ENCODE measurements around a stretch of chr7.

DNA sequence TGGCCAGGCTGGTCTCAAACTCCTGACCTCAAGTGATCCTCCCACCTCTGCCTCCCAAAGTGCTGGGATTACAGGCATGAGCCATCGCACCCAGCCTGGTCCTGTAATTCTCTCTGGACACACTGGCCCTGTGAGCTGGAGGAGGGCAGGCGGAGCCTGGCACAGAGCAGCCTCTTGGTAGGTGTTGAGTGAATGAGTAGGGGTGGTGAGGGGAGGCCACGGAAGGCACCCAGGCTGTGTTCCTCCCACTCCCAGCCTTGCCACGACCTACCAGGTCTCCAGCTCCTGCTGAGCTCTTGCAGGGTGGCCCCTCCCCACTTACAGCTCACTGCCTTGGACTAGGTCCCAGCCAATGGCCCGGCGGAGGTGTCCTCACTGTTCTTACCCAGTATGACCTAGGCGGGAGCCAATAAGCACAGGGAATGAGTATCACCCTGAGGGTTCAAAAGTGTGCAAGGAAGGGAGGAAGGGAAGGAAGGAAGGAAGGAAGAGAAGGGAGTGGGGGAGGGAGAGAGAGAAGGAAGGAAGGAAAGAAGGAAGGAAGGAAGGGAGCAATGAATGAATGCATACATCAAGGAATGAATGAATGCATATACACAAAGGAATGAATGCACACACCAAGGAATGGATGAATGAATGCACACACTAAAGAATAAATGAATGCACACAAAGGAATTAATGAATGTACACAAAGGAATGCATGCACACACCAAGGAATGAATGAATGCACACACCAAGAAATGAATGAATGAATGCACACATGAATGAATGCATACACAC is 45.4 kb downstream of the GTF2IRD1 start:
- RRBS: no CpG with 5 or more reads among the region's 7 CpGs

- RRBS: no CpG with 5 or more reads among the region's 6 CpGs
Measured at GRCh38 chr7:74604259-74604810, 53.2 kb upstream of the GTF2I start.

DNA sequence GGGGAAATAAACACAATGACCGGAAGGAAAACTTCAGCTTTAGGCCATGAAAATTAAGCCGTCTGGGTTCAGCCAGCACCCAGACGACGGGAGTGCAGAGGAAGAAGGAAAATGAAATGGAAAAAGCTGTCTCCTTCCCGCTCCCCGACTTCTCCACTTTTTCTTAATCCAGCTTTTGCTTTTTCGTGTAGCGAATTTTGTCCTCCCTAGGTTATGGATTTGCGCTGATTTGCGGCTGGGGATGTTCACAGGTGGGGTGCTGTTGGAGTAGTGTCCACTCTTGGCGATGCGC is 1.2 kb downstream of the GTF2I start:
- RRBS: 5% methylated on average over 1 of the region's 12 CpGs

DNA sequence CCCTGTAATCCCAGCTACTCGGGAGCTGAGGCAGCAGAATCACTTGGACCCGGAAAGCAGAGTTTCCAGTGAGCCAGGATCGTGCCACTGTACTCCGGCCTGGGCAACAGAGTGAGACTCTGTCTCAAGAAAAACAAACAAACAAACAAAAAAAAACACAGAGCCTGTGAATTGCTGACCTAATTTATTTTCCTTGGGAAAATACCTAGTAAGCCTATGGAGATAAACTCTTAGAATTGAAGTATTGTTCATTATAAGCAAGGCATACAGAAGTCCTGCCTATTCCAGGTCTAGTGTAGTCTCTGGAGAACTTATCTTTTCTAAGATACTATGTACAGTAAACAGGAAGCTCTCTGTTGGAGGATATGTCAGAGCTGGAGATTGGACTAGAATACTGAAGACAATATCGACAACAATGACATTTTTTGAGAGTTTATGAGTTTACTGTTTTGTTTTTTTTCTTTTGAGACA is 14.9 kb downstream of the GTF2I start:
- RRBS: 18% methylated on average over 2 of the region's 5 CpGs

GRCh38 chr7:74716632-74717105 is 57.1 kb upstream of the NCF1 start:
- RRBS: no CpG with 5 or more reads among the region's 2 CpGs

DNA sequence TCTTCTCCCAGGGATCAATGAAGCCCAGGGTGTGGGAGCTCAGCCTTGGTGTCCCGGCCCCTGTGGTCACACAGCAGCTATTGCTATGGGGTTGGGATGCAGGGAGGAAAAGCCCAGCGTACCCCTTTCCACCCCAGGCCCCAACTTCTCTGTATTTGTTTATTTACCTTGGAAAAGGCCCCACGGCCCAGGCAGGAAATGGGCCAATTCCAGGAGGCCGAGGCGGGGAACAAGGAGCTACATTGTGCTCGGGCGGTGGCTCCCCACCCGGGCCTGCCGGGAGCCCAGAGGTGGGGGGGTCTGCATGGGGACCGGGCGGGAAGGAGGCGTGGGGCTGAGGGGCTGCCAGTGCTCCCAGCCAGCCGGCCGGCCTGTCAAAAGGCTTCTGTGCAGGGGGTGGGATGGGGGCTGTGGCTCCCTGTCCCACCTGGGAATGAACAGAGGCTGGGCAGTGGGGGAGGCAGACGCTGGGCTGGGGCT is 23.4 kb upstream of the GTF2IRD2 start:
- RRBS: 0% methylated on average over 1 of the region's 15 CpGs

DNA sequence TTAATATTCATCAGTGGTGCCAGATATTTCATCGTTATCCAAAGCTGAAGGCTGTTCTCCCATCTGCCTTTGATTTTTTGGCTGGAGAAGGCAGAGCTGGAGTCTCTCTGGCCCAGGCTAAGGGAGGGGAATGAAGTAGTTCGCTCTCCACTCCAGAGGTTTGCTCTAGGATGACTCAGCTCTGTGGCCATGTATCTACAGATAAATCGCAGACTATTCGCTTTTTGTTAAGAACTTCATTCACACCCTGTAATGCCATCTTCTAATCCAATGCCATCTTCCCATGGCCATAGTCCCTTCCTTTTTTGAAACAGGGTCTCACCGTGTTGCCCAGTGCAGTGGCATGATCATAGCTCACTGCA is 17.1 kb downstream of the RCC1L start:
- RRBS: no CpG with 5 or more reads among the region's 5 CpGs

DNA sequence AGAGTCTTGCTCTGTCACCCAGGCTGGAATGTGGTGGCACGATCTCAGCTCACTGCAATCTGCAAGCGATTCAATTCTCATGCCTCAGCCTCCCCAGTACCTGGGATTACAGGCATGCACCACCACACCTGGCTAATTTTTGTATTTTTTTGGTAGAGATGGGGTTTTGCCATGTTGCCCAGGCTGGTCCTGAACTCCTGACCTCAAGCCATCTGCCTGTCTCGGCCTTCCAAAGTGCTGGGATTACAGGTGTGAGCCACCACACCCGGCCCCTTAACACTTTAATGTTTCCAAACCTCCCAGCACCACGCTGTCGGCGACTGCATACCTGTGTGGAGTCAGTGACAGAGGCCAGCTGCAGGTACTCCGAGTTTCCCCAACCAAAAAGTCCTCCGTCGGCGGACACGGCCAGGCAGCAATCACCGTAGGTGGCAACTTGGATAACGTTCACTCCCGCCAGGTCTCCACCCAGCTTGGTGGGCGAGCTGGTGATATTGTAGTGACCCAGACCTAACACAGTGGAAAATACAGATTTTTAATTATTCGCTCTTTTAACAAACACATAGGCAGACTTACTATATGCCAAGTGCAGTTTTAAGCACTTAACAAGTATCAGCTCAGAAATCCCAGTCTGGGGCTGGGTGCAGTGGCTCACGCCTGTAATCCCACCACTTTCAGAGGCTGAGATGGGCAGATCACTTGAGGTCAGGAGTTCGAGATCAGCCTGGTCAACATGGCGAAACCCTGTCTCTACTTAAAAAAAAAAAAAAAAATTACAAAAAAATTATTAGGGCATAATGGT is 15.1 kb downstream of the RCC1L start:
- RRBS: no CpG with 5 or more reads among the region's 20 CpGs

DNA sequence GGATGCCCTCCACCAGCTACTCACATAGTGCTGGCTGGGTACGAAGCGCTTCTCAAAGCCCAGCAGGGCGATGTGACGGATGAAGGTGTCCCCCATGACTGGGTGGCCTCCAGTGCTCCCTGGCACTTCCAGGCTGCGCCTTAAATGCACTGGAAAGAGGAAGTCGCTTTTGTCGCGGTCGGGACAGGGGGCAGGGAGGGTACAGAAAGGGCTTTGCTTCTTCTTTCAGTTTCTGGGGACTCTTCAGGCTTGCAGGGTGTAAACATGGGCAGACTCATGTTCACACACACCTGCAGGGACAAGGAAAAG is 79.4 kb downstream of the GTF2IRD2B start:
- RRBS: no CpG with 5 or more reads among the region's 9 CpGs

DNA sequence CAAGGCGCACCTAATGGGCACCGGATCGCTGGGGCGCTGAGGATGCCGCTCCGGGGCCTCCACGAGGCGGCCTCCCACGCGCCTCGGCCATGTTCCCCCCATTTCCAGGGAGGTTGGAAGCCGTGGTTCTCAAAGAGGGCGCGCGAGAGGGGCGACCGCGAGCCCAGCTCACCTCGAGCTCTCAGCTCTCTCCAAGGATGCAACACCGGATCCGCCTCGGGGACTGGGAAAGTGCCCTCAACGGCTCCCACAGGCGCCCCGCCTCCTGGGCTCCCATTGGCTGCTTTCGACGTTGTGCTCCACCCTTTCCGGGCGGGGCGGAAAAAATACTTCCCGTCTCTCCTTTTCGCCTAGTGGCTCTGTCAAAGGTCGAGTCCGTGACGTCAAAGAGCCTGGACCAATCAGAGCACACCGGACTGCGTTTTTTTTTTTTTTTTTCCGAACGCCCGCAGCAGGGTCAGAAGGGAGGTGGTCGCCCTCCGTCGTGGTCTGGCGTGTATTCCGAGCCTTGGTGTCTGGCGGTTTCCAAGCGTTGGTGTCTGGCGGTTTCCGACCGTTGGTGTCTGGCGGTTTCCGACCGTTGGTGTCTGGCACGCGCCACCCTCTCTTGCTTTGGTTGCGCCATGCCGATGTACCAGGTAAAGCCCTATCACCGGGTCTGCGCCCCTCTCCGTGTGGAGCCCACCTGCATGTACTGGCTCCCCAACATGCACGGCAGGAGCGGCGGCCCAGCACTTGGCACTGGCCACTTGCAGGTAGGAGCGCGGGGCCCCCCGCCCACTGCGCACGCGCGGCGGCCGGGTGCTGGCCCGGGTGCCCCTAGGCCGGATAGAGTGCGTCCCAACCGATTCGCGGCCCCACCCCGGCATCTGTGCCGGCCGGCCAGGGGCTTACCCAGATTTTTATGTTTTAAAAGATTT is 23.9 kb downstream of the SPDYE15 start:
- RRBS: no CpG with 5 or more reads among the region's 81 CpGs

DNA sequence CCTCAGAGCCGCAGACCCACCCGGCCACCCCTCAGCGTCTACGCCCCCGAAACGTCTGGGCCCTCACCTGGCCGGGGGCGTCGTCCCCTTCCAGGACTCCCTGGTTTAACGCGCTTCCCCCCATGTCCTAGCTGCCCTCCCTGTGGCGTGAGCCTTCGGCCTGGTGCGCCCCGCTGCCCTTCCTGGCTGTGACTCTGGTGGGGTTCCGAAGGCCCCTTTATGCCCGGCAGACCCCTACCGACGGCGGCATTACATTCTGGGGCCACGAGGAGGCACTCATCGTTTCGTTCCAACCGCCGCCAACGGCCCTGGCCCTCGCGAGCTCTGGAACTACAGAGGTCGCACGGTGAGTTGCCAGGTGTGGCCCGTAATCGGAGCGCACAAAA is 278 bp upstream of the TRIM73 start:
- RRBS: no CpG with 5 or more reads among the region's 33 CpGs

- RRBS: no CpG with 5 or more reads among the region's 36 CpGs
Measured at GRCh38 chr7:75418828-75419896, 23.7 kb downstream of the TRIM73 start.

- RRBS: no CpG with 5 or more reads among the region's 2 CpGs
Measured at GRCh38 chr7:75514443-75515071, 22.4 kb downstream of the SPDYE5 start.

DNA sequence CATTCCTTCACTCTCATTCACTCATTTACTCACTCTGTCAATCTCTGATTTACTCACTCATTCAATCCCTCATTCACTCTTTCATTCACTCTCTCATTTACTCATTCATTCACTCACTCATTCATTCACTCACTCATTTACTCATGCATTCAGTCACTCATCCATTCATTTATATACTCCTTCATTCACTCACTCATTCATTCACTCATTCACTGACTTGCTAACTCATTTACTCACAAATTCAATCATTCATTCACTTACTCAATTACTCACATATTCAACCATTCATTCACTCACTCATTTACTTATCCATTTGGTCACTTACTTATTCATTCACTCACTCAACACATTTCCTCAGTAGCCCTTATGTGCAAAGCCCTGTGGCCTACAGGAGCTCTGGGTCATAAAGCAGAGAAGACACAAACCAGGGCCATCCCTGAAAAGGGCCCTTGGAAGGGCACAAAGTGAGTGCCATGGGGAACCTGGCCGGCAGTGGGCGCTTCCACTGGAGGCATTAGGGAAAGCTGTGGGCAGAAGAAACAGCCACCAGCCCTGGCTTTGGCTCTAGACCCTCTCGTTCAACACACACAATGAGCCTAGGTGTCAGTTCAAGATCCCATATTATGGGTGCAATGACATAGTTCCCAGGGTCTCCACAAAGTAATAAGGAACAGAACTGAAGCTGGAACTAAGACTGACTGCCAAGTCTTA is 25.9 kb downstream of the HIP1 start:
- RRBS: no CpG with 5 or more reads among the region's 3 CpGs

DNA sequence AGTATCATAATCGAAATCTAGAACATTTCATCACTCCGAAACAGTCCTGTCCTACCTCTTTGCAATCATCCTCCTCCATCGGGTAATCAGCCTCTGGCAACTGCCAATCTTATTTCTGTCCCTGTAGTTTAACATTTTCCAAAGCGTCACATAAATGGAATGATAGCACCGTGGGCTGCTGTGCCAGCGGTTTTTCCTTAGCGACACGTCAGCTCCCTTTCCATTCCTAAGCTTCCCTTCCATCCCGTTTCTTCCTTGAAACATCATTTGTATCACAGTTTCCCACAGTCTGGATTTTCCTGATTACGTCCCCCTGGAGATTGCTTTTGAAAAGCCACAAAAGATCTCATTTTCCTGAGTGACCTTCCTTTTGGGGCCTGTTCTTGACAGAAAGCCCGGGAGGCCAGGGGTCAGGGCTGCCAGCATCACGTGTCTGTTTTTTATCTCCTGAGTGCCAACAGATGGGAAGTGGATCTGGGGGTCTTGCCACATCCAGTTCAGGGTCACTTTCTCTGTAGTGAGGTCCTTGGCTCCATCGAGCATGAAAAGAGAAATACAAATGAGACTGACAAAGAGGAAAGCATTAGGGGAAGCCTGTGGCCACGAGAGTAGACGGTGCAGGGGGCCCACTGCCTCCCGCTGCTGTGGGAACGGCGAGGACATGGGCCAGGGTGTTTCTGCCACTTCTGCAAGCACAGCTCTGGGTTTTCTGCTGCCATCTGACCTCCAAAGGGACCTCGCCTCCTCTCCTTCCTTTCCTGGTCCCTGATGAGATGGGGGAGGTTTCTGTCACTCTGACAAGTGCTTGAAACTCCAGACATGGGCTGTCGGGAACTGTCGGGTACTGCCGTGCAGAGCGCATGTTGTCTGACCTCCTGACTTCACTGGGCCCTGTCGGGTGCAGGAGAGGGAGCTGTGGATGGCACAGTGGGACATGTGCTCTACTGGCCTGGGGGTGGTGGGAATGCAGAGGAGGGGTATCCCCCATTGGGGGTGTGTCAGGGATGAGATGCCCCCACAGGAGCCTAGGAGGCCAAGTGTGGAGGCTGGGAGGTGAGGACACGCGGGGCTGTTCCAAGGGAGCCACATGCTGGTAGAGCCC is 31.4 kb downstream of the TMEM120A start:
- RRBS: no CpG with 5 or more reads among the region's 26 CpGs

- RRBS: 95% methylated on average over 4 of the region's 21 CpGs
Measured at GRCh38 chr7:75979982-75980591, 14.3 kb downstream of the TMEM120A start.

DNA sequence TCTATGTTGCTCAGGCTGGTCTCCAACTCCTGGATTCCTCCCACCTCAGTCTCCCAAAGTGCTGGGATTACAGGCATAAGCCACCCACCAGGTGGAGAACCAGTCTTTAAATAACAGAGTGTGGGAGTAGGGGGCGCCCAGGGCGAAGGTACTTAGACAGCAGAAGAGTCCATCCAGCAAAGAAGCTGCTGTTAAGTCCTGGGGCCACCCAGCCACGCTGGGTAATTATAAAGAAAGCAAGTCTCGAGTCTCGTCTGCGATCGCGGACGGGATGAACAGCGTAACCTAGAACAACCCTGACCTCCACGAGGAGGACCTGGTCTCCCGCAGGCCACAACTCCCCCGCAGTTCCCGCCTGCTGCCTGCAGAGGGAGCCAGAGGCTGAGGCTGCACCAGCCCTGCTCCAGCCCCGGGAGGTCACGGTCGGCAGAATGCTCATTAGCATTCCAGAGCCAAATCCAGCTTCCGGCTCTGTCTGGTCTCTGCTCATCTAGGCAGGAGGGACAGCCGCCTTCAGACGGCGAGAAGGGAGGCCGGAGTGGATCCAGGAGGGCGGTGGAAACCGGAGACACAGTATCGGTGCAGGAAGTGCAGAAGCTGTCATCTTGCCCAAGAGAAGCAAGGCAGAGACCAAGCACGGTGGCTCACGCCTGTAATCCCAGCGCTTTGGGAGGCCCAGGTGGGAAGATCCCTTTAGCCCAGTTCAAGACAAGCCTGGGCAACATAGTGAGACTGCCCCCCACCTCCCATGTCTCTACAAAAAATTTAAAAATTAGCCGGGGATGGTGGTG is 23.6 kb upstream of the SRRM3 start:
- RRBS: 2% methylated on average over 8 of the region's 29 CpGs

- RRBS: no CpG with 5 or more reads among the region's 5 CpGs
Measured at GRCh38 chr7:76220747-76221034, 19.0 kb downstream of the SRRM3 start.

DNA sequence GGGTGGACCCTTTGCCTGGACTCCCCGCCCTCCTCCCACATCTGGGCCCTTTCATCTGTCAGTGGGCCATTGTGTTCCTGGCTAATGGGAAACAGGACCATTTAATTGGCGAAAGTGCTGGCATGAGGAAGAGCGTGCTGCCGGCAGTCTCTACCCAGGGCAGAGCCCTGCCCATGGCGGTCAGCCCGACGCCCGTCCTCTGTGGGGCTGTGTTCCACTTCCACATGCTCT is 49.2 kb downstream of the SRRM3 start:
- RRBS: no CpG with 5 or more reads among the region's 8 CpGs

- RRBS: no CpG with 5 or more reads among the region's 6 CpGs
Measured at GRCh38 chr7:76313800-76314189, 11.3 kb downstream of the HSPB1 start.

Data from brain (tissue), 1 donor.